Epithelial cell of alveolus of lung (primary cell): ENCODE measurements around a stretch of chr1.

DNA sequence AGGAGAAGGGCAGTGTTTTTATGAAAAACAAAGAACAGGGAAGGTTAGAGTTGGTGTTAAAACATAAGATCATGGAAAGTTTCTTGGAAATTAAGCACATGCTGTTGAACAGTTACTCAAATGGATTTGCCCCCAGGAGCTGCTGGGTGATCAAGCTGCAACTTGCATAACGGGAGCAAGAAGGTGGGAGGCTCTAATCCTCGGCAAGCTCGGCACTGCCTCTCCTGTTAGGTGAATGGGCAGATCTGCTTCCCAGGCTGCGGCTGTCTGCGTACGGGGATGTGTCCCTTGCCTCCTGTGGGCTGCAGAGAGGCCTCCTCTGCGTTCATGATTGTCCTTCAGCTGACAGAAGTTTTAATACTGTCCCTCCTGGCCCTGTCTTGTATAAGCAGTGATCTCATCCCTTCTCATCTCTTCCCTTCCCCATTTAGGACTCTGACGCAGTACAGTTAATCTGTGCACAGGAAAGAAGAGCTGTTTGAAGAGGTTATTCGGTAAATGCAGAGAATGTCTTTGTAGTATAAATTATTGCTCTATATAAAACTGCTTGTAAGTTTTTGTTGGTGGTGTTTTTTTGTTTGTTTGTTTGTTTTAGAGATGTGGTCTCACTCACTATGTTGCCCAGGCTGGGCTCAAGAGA is 36.8 kb downstream of the ATP1A1 start:
- RAMPAGE, long total RNA, result no peak
- RRBS, result no CpG with 5 or more reads among the region's 9 CpGs

GRCh38 chr1:116492361-116492785 is 78.5 kb downstream of the CD58 start:
- RAMPAGE, long total RNA, result no peak
- RRBS, result no CpG with 5 or more reads among the region's 3 CpGs

- RAMPAGE, long total RNA, result no peak
- RRBS, result no CpG with 5 or more reads among the region's 6 CpGs
Observed at GRCh38 chr1:116504303-116504934, 66.4 kb downstream of the CD58 start.

GRCh38 chr1:116769192-116769420 is 14.9 kb downstream of the CD2 start:
- RAMPAGE, long total RNA, result no peak
- RRBS, result no CpG with 5 or more reads among the region's 6 CpGs

DNA sequence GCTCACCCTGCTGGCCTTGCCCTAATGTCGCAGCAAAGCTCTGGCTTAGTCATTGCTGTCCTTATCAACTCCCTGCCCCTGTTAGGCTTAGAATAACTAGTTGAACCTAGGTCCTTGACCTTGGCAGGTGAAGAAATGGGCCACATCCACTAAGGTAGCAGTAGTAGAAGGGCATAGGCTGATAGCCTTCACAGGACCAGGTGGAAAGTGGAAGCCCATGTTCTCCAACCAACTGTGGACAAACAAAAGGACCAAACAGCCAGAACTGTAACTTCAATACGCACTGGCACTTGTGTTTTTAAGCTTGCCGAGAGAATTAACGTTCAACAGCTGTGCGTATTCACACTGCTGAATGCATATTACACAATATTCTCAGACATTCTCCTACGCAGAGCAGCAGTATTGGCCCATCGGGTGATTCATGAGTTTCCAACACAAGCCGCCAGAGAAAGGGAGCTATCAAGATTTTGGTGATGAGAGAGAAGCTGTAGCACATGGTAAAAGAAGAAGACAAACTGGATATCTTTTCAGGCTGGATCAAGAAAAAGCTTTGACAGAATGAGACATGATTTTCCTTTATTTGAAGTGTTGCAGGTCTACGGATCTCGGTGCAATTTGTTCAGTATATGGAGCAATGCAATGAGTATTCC is 27.6 kb upstream of the PTGFRN start:
- RAMPAGE, long total RNA, result no peak
- RRBS, result no CpG with 5 or more reads among the region's 10 CpGs

DNA sequence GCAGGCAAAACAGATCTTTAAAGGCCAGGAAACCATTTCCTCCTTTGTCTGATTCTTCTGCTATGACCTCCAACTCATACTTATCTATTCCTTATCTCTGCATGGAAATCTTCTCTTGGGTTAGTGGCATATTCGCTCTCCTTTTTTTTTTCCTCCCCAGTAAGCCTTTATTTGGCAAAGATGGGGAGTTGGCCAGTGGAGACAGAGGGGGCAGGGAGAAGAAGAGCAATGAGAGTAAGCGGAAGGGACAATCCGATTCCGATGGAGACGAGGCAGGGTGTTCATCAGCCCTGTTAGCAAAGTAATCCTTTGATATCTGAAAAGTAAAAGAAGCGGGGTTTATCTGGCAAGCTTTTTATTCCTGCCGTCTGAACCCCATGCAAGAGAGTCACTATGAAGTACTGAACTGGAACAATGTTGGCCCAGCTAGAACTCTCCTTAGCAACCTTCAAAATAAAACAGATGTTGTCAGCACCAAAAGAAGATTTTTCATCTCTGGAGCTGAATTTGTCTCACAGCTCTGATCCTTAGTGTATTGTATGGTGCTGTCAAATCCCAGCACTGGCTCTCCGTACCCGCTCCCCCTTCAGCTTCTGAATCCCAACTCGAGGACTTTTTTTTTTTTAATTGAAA is 40.9 kb downstream of the PTGFRN start:
- RAMPAGE, long total RNA, result no peak
- RRBS, result no CpG with 5 or more reads among the region's 10 CpGs

DNA sequence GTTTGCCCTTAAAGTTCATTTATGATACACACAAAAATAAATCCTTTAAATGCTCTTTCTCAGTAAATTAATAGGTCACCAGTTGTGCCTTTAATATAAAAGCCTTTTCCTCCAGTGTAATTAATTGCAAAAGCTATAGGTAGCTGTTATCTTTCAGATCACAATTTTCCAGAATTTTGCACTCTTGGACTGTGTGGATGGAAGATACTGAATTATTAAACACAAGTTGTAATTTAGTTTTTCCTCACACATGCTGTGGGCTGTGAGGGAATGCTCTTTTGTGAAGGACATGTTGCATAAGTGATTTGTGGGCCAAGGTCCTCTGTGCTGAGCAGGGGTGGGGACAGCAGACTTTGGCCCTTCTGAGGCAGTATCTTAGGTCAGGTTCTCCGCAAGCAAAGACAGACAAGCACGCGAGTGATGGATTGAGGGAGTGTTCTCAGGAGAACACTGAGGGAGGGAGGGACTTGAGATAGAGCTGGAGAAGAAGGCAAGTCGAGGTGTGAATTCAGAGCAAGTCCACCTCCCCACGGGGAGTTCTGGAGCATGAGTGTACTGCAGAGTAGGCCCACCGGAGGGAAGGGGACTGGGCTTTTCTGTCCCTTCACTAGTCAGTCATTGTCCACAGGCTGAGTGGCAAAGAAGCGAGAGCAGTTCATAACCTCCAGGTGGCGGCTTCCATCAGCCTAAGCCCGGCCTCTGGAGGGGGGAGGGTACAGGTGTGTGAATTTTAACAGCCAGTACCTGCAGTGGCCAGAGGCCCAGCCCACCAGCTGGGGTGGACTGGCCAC is 19.2 kb upstream of the CD101 start:
- RAMPAGE, long total RNA, result no peak
- RRBS, result no CpG with 5 or more reads among the region's 9 CpGs

- RAMPAGE, long total RNA, result no peak
- RRBS, result no CpG with 5 or more reads among the region's 35 CpGs
Observed at GRCh38 chr1:116986704-116987643, 14.6 kb upstream of the CD101 start.

- RAMPAGE, long total RNA, result no peak
- RRBS, result no CpG with 5 or more reads among the region's 4 CpGs
Observed at GRCh38 chr1:117061748-117062697, 1.9 kb downstream of the TTF2 start.

DNA sequence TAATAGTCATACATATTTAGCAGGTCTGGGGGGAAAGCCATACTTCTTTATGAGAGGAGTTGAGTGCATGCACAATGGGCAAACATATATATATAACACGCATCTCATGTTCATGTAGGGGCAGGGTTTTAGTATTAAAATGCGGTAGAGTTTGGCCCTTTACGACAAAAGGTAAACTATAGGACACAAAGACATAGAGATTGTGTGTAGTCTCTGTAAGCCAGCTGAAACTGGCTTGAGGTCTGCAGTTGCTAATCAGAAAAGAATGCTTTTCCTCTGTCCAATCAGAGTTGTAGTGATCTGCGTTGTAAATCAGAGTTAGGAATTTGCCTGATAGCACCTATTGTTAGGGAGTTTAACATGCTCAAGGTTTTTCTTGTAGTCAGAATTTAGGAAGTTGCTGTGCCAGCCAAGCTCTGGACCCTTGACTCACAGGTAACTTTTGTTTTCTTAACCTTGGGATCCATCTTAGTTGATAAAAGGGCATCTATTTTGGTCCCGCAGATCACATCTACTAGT is 61.2 kb upstream of the VTCN1 start:
- RAMPAGE, long total RNA, result no peak
- RRBS, result no CpG with 5 or more reads among the region's 5 CpGs

- RAMPAGE, long total RNA, result no peak
- RRBS, result no CpG with 5 or more reads among the region's 10 CpGs
Observed at GRCh38 chr1:117358019-117358426, 9.2 kb upstream of the MAN1A2 start.

GRCh38 chr1:117537460-117537879 is 68.4 kb upstream of the TENT5C start:
- RAMPAGE, long total RNA, result no peak
- RRBS, result no CpG with 5 or more reads among the region's 9 CpGs

- RAMPAGE, long total RNA, result no peak
- RRBS, result no CpG with 5 or more reads among the region's 5 CpGs
Observed at GRCh38 chr1:117631972-117632707, 26.3 kb downstream of the TENT5C start.

- RAMPAGE, long total RNA, result no peak
- RRBS, result no CpG with 5 or more reads among the region's 3 CpGs
Observed at GRCh38 chr1:117676028-117676455, 70.2 kb downstream of the TENT5C start.

GRCh38 chr1:117695830-117696740 is 90.2 kb downstream of the TENT5C start:
- RAMPAGE, long total RNA, result no peak
- RRBS, result no CpG with 5 or more reads among the region's 9 CpGs

DNA sequence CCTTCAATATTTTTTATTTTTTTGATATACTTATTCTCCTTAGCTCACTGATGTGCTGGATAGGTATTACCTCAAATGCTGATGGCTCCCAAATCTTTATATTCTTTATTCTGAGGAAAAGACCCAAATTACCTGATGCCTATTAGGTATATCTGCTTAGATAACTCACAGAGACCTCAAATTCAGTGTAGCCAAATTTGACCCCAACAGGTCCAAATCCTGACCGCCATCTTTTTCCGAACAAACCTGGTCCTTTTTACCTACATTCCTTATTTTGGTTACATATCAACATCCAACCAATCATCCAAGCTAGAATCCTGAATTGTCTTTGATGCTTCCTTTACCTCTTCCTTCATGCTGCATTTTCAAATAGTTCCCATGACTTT is 22.2 kb downstream of the GDAP2 start:
- RAMPAGE, long total RNA, result no peak
- RRBS, result no CpG with 5 or more reads among the region's 2 CpGs

DNA sequence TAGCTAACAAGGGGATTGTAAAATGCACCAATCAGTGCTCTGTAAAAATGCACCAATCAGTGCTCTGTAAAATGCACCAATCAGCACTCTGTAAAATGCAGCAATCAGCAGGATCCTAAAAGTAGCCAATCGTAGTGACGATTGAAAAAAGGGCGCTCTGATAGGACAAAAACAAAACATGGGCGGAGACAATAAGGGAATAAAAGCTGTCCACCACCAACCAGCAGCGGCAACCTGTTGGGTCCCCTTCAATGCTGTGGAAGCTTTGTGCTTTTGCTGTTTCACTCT is 1.8 kb upstream of the SPAG17 start:
- RAMPAGE, long total RNA, result no peak
- RRBS, result no CpG with 5 or more reads among the region's 5 CpGs

DNA sequence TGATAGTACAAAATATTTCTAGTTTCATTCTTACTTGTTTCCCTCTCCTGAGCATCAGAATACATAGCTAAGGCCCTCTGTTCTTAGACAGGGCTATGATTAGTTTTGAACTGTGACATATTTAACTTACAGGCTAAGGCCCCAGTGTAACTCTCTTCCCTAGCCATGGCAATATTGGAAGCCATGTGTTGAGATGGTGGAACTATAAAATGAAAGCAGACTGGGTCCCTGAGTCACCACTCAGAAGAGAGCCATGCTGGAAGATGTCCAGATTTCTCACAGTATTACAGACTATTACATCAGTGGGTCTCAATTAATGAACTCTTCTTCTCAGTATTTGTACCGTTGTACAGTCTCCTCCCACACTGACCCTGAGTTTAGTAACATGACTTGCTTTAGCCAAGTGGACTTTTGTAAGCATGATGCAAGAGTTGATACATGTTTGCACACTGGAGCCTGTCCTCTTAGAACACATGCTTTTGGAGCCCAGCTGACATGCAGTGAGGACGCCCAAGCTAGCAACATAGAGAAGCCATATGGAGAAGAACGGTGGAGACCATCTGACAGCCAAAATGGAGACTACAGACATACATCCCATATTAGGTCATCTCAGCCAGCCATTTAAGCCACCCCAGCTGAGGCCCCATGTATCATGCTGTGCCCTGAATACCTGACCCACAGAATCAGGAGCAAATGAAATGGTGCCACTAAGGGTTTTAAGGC is 24.6 kb downstream of the TBX15 start:
- RAMPAGE, long total RNA, result no peak
- RRBS, result no CpG with 5 or more reads among the region's 3 CpGs

DNA sequence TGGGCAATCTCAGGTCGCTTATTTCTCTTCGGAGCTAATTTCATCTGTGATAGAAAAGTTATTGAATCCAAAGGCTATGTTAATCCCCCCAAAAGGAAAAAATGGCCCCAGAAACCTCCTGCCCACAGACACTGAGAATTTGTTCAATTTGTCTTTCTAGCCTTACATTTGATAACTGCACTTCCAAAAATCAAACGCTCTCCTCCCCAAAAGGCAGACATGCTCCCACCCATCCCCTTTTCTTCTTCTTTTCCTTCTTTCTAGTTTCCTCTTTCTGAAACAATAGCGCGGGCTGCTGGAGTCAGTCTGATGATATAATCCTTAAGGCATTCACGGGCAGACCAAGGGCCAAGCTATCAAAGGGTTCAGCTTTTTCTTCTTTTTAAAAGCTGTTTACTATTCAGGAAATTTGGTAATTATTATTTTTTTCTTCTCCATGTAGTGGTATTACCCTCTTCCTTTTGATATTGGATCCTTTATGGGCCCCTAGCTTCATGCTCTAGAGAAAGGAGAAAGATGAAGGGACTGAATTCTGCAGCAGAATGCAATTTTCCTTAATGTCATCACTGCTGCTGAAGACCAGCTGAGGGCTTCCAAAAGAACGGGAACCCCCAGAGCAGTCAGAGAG is 20.9 kb upstream of the TBX15 start:
- RAMPAGE, long total RNA, result no peak
- RRBS, result no CpG with 5 or more reads among the region's 7 CpGs

DNA sequence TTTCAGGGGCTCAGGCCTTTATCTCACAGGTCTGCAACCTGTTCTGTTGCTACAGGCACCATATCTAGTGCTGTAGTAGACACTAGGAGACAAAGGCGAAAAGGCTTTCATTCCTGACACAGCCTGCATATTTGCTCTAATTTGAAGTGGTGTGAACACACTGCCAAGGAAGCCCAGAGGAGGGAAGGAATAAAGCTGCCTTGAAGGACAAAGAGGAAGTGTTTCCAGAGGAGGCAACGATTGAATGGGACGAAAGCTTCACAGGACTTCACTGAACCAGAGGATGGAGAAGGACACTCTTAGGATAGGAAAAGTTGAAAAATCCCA is 90.8 kb upstream of the WARS2 start:
- RAMPAGE, long total RNA, result no peak
- RRBS, result no CpG with 5 or more reads among the region's 3 CpGs